ENCODE results near the genes ANKMY1 and DUSP28.

DNA sequence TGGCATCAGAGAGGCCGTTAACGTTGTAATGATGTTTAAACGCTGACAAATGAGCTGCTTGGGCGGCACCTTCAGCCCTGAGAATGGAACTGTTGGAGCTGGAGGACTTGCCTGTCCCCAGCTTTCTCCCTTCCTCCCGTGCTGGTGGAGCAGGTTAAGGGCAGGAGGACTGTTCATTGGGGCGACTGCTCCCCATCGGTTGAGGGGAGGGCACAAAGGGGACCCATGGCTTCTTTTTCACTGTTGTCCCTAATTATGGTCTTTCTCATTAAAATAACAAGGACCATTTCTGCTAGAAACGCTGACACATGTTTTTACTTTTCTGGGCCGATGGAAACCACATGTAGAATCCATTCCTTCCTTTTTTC, 169.9 kb downstream of the ASB1 start:
- PRO-cap, 8 experiments = no peak in any of the 8 experiments

DNA sequence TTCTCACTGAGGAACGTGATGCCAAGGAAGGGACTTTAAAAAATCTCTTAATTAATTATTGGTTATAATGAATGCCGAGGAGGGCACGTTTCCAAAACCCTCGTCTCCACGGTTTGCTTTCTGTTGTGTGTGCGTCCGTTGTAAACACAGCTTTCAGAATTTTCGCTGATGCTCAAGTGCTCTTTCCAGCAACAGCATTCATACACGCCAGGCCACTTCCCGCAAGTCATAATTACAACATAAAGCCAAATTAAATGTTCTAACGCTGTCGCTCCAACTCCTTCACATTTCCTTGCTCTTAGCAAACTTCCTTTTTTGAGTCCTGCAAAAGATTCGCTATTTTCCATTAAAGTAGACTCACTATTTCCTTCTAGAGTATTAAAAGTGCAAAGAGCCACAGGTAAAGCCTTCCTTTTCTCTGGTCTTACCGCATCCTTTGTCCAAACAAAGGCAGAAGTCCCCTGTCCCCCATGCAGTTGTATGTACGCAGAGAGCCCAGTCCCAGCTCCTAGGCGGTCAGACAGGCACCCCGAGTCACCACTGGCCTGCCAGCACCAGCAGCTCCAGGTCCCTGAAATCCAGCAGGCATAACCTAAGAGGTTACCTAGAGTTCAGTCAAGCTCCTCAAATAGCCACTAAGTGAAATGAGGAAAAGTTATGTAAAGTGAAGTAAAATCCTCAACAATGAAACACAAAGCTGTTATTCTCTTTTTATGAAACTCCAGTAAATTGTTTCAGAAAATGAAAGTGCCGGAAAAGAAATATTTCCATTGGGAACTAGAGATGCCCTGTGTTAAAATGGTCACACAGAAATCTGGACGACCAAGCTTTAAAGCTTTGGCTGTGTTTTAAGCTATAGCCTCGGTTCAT, 60.5 kb upstream of the TWIST2 start:
- PRO-cap, 8 experiments = no peak in any of the 8 experiments

DNA sequence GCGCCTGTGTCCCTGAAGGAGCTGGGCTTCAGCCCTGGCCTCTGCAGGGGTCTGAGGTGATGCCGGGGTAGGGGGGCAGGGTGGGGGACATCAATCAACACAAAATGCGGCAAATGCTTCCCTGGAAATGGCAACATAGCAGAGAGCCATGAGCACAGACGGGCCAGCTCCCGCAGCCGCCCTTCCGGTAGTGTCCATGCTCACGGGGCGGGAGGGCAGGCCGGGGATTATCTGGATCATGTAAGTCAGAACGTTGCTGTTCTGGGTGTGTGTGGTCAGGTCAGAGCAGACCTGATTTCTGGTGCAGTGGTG, 56.5 kb upstream of the TWIST2 start:
- PRO-cap, 8 experiments = no peak in any of the 8 experiments

DNA sequence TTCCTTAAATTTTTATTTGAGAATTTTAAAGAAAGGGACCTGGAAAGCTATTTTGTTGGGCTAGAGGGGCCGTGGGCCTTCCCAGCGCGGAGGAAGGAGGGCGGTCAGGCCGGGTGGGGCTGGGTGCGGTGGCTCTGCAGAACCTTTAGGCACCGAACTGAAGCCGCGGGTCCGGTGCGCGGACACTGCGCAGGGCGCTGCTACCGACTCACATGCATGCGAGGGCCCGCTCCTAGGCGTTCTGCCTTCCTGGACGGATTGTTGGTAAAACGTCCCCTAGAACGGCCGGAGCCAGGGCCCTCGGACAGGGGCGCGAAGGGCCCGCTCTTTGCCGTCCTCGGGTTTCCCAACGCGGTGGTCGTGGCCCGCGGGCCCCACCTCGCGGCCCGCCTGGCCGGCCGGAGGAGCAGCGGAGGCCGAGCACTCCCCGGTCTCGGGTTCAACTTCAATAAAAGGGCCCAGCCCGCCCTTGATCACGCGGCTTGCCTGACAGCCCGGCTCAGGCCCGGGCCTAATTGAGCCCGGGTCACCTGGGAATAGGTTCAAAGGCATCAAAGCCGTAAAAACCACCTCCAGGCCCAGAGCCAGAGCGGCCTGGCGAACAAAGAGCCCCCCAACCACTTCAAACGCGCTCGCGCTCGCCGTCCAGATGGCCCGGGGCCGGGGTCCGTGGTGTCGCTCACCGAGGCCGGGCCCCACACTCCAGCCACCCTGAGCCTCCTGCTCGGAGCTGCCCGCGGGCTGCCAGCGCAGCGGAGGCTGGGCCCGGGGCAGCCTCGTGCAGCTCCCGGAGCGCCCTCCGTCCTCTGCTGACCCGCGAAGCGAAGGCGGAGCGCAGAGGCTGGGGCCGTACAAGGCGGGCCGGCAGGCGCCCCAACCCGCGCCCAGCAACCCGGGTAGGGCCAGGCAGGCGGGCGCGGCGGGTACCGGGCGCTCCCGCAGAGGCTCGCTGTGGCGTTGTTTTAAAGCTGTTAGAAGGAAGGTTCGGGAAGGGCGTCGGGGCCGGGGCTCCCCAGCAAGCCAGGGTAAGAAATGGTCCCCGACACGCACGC, 1.2 kb upstream of the TWIST2 start:
- PRO-cap, 8 experiments = no peak in any of the 8 experiments

DNA sequence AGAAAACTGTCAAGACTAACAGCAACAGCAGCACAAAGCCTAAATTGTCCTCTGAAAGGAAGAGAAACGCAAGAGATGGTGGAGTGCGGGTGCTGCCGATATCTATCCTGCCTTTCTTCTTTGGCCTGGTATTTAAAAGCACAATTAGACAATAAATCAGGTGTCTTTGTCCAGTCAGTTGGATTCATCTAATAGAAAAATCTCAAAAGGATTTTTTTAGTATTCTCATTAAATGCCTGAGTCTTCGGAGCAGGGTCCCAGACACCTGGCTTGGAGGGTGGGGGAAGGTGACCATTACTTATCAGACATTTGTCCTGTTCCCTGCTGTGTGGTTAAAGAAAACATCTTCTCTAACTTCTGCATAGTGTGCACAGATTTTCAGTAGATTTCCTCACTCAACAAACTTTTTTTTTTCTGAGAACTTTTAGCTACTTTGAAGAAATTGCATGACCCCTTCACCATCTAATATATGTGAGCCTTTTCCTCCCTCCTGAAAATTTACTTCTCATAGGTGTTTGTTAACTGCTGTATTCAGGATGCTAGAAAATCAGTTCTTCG, 3.4 kb downstream of the TWIST2 start:
- PRO-cap, 8 experiments = no peak in any of the 8 experiments

- PRO-cap, 8 experiments = no peak in any of the 8 experiments
Measured at GRCh38 chr2:238894750-238895426, 47.0 kb downstream of the TWIST2 start.

- PRO-cap, 8 experiments = no peak in any of the 8 experiments
Measured at GRCh38 chr2:238904239-238904992, 56.5 kb downstream of the TWIST2 start.

DNA sequence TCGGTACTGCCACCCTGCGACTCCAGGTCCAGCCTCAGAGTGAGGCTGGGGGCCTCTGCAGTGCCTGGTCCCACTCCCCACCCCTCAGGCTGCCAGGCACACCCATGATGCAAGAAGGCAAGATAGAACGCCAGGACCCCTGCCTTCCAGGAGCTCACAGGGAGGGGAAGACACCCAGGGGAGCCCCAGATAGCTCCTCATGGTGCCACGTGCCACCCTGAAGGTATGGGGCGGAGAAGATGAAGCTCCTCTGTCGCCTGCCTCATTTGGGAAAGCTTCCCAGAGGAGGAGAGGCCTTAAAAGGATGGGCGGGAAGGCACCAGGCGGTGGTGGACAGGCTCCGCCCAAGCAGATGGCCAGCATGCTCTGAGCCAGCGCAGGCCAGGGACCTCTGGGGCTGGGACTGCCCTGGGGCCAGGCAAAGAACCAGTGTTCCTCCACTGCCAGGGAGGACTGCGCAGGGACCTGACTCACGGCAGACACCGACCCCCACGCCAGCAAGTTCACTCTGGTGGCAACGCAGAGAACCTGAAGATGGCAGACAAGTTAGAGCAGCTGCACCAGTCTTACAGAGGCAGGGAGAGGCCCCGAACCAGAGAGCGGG, 125.1 kb downstream of the HDAC4 start:
- PRO-cap, 8 experiments = no peak in any of the 8 experiments

DNA sequence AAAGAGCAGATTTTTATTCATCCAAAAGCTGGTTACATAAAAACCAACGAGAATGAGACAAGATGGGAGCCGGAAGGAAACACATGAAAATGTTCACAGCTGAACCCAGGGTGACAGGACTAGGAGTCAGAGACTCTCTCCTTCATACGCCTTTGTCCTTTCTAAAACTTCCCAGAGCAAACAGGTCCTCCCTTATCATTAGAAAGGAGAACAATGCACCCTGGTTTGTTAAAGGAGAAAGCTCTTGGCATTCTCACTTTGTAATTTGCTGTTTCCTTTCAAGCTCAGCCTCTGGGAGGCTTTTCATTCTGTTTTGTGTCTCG, 105.5 kb downstream of the HDAC4 start:
- PRO-cap, 8 experiments = peak in 1 of 8 experiments; most common plus-strand start position 96 of the sequence (in 1)

DNA sequence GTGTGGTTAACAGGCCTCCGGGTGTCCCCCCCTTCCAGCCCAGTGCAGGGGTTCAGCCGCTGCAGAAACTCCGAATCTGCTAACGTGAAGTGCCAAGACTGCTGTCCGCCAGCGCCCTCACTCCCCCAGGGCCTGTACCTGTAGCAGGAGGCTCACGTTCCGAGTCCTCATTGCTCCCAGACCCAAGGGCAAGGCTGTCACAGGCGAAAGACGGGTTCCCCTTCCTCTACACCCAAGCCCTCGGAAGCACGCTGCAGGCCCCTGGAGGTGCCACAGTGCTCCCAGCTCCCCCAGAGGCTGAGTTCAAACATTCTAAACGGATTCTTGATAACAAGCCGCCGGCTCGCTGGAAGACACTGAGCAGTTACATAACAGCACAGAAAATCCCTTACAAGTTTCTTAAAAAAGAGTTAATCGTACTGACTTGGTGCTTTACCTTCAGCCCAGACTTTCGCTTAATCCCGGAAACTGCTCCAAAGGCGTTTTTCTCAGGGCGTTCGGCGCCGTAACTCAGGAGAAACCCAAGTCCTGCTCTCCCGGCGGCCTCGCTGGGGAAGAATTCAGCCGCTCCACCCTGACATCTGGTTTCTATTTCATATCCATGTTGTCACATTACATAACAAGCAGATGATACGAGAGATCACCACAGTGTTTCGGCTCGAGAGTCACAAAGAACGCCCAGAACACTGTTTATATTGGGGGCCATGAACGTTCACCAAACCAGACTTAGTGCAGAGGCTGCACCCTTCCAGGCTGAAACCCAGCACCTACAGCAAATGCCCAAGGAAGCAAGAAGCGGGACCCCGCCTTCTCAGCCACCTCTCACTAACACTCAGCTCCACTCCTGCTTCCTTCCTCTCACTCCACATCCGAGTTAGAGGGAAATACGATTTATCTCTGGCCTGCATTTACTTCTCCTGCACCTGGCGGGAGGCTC, 91.9 kb downstream of the HDAC4 start:
- PRO-cap, 8 experiments = no peak in any of the 8 experiments

- PRO-cap, 8 experiments = peak in 8 of 8 experiments; most common plus-strand start chr2:239401730 (in 8); most common minus-strand start chr2:239401639 (in 3)
Measured at GRCh38 chr2:239401488-239402285, 867 bp upstream of the HDAC4 start.

DNA sequence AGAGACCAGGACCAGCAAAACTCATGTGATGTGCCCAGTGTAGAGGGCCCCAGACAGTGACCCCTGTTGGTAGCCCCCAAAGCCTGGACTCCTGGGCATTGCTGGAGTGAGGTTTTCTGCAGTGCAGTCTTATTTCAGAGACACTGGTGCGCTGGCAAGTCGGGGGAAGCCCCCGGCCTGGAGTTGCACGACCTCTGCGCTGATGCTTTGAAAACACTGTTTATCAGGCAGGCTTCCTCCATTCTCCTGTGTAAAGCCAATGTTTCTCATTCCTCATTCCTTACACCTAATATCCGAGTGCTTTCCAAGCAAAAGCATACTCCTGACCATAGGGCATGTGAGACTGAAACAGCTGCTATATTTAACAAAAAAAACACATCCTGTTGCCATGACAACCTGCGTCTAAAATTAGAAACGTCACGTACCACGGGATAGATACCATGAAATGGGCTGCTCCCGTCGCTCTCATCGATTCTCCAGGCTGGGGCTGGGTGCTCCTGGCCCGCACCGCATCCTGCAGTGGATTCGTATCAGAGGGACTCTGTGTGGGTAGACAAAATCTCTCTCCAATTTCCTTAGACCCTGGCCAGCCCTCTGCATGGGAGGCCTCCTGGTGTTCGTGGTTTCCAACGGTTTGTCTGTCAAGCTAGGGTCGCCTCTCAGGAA, 268.4 kb downstream of the NDUFA10 start:
- PRO-cap, 8 experiments = peak in 1 of 8 experiments; most common plus-strand start position 468 of the sequence (in 1)

- PRO-cap, 8 experiments = peak in 3 of 8 experiments; most common plus-strand start chr2:239912147 (in 3); most common minus-strand start chr2:239912082 (in 1)
Measured at GRCh38 chr2:239911992-239912649, 113.0 kb downstream of the NDUFA10 start.

- PRO-cap, 8 experiments = no peak in any of the 8 experiments
Measured at GRCh38 chr2:240450939-240451572, 15.6 kb downstream of the GPC1 start.

- PRO-cap, 8 experiments = no peak in any of the 8 experiments
Measured at GRCh38 chr2:240466599-240467034, 31.2 kb downstream of the GPC1 start.

- PRO-cap, 8 experiments = peak in 2 of 8 experiments; most common minus-strand start chr2:240557967 (in 2)
Measured at GRCh38 chr2:240557188-240558365, at the start of gene ANKMY1. ANKMY1 (minus strand) TSS chr2:240557988.

GRCh38 chr2:240558594-240559406, 1.0 kb upstream of the ANKMY1 start:
- PRO-cap, 8 experiments = peak in 1 of 8 experiments; most common minus-strand start chr2:240559119 (in 1)

DNA sequence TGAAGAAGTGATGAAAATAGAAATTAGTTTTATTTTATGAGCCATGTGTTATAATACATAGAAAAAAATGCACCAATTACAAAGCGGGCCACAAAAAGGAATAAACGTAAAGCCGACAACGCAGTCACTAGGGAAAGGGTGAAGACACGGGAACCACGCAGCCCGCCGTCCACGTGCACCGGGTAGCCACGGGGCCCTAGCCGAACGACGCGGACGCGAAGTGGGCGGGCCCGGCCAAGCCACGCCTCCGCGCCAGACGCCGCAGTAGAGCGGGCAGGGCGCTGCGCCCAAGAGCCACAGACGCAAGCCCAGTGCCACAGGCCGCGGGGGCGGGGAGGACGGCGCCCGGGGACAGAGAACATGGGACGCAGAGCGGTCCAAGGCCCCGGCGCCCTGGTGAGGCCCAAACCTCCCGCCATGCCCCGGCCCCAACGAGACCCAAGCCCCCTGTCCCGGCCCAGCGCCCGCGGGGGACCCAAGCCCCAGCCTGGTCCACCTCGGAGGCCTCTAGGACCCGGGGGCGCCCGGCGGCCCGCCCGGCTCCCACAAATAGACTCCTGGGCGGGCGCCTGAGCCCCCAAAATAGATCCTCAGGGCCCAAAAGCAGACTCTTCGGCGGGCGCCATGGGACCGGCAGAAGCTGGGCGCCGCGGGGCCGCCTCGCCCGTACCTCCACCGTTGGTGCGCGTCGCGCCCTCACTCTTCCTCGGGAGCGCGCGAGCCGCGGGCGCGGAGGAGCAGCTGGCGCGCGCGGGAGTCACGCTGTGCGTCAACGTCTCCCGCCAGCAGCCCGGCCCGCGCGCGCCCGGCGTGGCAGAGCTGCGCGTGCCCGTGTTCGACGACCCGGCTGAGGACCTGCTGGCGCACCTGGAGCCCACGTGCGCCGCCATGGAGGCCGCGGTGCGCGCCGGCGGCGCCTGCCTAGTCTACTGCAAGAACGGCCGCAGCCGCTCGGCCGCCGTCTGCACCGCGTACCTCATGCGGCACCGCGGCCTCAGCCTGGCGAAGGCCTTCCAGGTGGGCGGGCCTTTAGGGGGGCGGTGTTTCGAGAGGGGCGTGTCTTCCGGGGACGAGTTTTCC, at the start of gene DUSP28:
DUSP28 (plus strand) TSS at position 297 of the 1,080 bp plus-strand sequence.
- PRO-cap, 8 experiments = peak in 8 of 8 experiments; most common plus-strand start position 297 of the sequence (in 4); most common minus-strand start position 698 of the sequence (in 8)

DNA sequence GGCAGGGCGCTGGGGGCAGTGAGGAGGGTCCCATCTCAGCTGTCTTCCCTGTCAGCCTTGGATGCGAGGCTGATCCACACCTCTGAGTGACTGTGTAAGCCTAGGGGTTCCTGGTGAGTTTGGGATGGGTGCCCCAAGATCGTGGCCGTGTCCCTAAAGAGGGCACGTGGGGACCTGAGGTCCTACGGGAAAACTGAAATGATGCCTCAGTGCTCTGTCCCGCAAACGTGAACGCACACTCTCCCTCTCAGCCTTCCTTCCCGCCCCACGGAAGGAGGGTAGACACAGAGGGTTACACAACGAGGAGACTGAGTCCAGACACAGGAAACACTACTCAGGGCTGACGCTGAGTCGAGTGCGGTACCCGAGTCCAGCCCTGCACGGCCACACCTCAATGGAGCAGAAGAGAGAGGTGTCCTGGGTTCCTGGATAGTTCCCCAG, 1.2 kb upstream of the RNPEPL1 start:
- PRO-cap, 8 experiments = peak in 6 of 8 experiments; most common plus-strand start position 402 of the sequence (in 3); most common minus-strand start position 267 of the sequence (in 4)

DNA sequence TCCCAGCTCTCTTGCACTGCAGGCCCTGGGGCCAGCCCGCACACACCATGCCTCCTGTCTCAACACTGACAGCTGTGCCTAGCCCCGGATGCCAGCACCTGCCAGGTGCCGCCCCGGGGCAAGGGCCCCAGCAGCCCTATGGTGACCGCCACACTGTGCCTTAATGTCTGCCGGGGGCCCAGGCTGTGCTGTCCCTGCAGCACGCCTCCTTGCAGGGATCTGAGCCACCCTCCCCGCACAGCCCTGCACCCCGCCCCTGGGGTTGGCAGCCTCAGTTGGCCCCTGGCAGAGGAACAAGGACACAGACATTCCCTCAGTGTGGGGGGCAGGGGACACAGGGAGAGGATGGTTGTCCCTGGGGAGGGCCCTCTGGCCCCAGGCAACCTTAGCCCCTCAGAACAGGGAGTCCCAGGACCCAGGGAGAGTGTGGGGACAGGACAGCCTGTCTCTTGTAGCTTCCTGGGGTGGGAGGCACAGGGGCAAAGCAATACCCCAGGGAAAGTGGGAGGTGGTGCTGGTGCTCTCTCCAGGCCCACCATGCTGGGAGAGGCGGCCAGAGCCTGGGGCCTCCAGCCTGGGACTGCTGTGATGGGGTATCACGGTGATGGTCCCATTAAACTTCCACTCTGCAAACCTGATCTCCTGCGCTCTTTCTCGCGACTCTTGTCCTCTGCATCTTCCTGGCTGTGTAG, 8.3 kb upstream of the CAPN10 start:
- PRO-cap, 8 experiments = no peak in any of the 8 experiments

Data from peripheral blood mononuclear cell (primary cell).